SUDHL5 (cell line): ENCODE data around the genes OSM, SEC14L3, SEC14L6, TCN2, SMTN, PLA2G3 and RNF185.

- PRO-cap, result no peak
These were observed at the start of gene OSM for GRCh38 chr22:30266558-30267589. Gene OSM (minus strand): TSS chr22:30266851.

DNA sequence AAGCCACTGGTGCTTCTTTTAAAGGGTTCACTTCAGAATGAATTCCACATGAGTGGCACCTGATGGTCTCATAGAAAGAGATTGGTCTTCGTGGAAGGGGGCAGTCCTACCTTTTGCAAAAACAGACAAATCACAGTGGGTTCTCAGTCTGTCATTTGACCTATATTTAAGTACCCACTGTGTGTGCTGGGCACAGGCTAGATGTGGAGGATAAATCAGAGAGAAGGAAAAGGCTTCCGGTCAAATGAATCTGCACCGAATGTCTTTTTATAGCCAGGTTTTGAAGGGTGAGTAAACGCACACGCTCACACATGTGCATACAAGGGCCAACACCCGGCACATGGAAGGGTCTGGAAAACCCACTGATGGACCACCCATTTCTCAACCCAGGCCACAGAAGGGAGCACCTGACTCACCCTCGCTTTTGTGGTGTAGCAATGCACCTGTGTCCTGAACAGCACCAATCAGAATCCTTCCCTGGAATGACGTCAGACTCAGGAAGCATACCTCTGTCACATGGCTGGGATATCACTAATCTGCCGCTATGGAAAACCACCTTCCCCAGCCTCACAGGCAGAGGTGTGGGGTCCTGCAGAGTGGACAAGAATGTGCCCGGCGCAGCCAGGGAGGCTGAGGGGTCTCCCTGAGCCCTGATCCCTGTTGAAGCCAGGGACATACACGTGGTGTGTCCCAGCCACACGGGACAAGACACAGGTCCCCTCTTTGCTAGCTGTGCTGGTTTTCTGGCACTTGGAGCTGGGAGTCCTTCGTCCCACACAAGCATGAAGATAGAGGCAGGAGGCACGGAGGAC lies 8.9 kb upstream of the OSM start:
- PRO-cap, result no peak

DNA sequence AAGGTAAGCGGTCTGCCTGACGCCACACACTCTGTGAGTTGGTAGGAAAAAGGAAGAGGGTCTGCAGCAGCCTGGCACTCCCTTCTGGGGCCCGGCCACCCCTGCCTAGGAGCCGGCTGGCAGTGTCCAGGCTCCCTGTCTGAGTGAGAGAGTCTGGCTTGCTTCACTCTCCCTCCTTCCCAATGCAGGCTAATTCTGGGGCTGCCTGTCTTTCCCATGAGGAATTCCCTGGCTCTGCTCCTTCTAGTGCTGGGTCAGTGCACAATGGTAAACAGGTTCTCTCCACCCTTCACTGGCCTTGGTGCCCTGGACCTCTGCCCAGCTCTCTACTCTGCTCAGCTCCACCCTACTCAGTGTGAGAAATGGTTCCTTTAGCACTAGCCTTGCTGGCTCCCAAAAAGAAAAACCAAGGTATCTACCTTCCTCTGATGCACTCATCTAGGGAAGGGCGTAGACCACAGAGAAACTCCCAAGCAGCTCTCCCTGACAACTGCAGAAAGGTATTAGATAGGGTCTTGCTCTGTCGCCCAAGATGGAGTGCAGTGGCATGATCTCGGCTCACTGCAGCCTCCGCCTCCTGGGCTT lies 15.3 kb downstream of the TBC1D10A start:
- PRO-cap, result no peak

DNA sequence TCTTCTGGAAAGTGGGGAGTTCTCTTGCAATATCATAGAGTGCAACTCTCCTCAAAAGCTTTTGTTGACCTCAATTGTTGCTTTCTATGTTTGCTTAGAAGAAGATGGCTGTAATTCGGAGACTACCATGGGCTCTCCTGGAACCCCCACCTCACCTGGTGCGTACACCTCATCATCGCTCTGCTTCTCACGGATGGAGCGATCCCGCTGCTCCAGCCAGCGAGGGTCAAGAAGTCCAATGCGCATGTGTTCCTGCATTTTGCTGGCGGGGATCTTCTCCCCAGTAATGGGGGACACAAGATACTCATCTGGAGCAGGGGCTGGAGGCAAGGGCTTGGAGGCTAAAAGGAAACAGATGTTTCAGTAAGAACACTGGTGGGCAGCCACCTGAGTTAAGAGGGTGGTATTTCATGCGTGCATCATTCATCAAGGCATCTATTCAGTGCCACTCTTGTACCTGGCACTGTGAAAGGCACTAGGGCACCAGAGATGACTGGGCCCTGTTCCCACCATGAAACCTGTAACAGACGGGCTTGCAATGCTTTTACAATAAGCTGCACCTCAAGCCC lies 13.4 kb upstream of the TBC1D10A start:
- PRO-cap, result no peak

GRCh38 chr22:30375287-30375717 lies 11.9 kb downstream of the RNF215 start:
- PRO-cap, result no peak

- PRO-cap, result no peak
These were observed at the start of gene SEC14L3 for GRCh38 chr22:30471906-30472316. Gene SEC14L3 (minus strand): TSS chr22:30472017.

DNA sequence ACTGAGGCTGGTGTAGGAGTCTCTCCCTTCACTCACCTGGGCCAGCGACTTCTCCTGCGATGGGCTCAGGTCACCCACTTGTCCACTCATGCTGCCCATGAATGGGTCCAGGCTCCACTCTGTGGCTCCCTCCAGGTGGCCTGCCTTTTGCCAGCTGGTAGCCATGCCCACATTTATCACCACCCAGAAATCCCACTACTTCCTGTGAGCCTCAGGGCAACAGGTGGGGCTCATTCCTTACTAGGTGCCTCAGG lies at the start of gene SEC14L6:
Gene SEC14L6 (minus strand): TSS at position 149 of the 254 bp plus-strand sequence.
- PRO-cap, result no peak

DNA sequence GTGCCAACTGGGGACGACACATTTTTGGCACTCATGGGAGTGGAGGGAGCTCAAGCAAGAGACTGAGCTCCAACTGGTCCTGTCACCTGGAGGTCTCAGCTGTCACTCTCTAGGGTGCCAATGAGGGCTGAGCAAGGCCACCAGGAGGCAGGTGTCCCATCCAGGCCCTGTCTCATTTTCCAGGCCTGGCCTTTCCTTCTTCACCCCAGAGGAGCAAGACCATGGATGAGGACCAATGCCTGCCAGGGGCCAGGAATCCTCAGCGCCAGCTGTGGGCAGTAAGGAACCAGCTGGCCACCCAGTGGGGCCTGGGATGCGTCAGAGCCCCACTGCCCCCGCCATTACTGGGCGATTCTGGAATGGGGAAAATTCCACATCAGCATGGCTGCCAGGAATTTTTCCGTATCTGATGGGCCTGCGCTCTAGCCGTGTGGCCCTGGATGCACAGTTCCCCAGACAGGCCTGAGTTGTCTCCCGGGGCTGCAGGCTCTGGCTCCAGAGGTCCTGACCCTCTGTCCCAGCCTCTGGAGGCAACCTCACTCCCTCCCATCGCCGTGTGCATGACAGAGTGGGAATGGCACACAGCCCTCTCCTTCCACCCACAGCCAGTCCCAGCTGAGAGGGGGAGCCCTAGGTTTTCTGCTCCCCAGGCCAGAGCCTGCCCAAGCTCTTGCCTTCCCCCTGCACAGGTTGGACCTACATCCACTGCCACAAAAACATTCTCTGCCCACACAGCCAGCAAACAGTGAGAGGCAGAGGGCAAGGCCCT lies 784 bp upstream of the GAL3ST1 start:
- PRO-cap, result no peak

- PRO-cap, result no peak
These were observed at the start of gene TCN2 for GRCh38 chr22:30606367-30607420. Gene TCN2 (plus strand): TSS chr22:30607174.

DNA sequence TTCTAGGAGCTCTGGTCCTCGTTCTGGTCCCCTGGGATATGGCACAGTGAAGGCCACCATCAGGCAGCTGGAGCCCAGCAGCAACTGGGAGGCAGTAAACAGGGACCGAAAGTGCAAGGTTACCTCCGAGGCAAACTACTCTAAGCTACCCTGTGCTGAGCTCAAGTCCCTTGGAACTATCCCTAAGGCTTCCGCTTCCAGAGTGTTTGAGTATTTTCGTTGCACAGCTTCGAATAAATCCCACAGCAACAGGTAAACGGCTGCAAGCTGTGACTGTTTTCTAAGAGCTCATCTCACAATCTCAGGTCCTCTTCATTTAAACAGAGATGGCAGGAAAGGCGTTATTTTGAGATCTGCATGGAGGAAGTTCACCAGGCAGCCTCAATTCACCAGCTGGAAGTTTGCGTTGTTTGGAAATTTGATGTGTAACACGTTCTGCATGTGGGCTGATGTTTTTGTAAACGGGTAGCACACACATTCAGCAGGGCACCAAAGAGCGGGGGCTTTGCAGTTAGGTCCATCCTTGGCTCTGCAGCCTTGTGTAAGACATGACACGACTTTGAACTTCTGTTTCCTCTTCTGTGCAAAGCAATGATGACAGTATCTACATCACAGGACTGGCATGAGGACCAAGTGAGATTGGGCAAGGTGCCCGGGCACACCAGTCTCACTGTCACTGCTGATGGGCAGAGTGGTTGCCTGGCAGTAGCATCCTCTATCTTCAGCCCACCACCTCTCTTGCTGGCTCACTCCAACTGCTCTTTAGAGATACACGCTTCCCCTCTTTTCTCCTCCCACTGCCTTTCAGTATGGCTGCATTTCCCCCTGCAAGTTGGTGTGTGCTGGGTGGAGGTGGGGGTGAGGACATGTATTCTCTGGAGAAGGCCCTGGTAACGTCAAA lies 3.2 kb downstream of the TCN2 start:
- PRO-cap, result no peak

DNA sequence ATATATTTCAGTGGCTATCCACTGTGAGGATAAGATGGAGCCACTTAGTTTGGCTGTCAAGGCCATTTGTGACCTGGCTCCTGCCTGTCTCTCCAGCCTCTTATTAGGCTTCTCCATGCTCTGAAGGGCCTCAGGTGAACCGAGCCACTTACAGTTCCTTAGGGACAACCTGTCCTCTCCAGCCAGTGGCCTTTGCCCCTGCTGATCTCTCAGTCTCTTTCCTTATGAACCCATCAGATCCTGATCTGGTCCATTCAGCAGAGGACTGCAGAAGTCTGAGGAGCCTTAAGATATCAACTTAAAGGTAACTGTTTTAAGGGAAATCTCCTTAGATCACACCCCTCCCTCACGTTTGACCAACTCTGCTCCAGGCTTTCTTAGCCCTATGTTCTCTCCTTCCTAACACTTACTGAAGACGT lies 2.4 kb downstream of the DUSP18 start:
- PRO-cap, result no peak

DNA sequence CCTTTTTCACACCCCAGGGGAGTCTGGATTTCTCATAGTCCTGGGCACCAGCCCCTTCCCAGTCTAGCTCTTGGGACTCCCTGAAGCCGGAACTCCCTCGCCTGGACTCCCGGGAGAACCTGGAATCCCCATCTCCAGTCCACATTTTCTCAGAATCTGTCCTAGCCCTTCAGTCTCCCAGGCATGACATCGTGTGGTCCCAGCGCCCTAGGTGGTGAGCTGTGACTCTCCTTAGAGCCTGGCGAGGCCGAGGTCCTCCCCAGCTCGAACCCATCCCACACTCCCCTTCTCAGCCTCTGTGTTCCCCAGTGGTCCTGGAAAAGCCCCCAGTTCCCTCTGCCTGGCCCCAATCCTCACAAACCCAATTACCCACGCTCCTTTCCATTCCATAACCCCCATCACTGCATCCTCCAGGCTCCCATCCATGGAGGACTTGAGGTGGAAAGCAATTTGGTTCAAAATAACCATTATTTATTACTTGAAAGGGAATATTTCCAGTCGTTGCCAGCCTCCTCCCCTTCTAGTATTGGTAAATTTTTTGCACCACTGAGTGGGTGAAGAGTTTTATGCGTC lies 811 bp upstream of the DUSP18 start:
- PRO-cap, result no peak

DNA sequence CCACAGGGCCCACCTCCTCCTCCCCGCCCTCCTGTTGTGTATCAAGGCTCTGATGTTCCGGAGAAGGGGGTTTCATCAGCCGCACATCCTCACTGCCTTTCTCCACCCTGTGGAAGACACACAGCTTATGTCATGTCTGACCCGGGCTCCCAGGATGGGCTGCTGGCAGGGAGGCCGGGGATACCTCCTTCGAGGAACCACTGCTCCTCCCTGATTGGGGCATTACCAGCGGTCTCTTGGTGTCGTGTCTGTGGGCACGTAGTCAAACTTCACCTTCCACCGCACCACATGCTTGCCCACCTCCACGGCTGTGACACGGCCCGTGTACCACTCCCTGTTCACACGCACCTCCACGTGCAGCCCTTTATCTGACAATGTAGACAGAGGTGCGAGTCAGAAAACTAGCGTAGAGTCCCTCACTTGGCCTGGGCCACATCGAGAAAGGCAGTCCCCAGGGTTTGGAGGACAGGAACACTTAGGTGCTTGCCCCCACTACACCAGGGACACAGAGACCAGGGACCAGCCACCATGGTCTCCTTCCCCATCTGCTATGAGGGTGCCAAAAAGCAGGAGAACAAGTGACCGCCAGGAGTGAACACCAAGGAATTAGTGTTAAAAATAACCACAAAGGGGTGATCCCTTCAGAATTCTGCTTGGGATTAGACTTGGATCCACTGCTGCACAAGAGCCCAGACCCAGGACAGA lies 35.8 kb downstream of the MORC2 start:
- PRO-cap, result no peak

DNA sequence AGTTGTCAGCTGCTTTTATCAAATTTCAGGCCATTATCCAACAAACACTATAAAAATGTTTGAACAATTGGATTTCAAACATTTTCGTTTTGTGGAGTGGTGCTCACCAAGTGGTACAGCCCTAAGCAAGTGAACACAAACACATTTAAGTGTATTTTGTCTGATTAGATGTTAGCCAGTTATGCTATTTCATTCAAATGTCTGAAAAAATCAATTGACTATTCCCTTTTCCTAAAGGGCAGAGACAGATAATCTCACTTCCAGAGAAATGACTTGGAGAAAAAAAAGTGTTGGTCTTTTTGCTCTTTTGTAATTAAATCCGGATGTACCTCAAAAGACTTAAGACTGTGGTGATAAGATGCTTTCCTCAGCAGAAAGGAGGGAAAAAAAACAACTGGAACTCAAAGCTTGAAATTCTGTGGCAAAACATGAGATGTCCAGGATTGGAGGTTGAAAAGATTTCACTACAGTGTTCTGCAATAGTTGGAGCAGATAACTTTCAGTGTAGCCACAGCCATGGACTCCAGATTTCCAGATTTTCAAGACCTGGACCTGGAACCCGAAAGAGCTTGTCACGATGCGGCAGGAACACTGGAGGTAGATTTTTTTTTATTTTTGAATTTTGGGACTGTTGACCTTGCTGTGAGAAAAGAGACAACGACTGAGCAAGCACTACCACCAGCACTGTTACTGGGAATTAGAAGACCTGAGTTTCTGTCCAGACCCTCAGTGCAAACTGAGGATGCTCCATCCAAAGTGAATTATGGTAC lies 2.6 kb upstream of the MORC2 start:
- PRO-cap, result no peak

DNA sequence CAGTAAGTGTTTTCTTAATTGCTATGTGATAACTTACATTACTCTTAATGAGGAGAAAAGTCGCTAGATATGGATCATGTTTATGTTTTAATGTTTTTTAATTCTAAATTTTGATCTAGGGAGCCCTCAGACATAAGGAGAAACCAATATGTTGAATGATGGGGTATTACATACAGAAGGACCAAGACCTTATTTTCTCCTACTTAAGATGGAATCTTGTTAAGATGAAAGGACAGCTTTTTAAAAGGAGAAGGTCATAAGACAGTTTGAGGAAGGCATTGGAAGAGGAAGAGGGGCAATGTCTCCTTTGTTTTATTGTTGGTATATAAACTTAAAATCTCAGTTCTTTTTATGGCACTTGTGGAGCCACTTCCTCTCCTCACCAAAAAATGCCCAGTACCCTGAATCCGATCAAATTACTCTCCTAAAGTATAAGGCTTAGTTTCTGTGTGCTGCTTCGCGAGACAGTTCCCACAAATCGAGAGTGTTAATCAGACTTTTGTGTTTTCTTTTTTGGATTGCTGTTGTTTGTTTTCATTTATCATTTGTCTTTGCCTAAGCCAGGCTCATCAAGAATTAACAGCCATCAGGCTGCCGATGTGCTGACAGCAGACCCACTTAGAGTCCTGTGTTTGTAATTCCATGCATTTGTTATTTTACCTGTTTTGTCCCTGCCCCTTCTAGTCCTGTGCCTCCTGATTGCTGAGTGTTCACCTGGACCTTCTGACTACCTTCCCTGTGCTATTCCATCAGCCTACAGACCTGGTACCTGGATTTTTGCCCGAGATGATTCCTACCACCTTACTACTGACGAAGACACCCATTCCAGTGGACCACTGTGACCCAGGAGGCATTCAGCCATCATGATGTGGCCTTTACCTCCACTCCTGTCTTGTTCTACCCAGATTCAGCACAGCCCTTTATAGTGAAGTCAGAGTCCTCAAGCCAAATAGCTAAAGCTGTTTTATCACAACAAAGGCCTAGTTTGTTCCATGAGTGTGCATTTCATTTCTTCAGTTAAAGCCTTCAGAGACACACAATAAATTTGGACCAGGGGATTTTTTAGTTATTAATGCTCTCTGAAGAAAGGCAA lies 3.9 kb upstream of the MORC2 start:
- PRO-cap, result no peak

GRCh38 chr22:31080288-31081491 lies at the start of gene SMTN:
Gene SMTN (plus strand): TSS chr22:31081318.
- PRO-cap, result bidirectional peak, plus-strand start at chr22:31080922, minus-strand start at chr22:31080863; bidirectional peak, plus-strand start at chr22:31081318, minus-strand start at chr22:31081146

GRCh38 chr22:31083956-31085148 lies 3.2 kb downstream of the SMTN start:
- PRO-cap, result unidirectional peak, plus-strand start at chr22:31084448; bidirectional peak, plus-strand start at chr22:31084996, minus-strand start at chr22:31084866

GRCh38 chr22:31093559-31094669 lies 12.8 kb downstream of the SMTN start:
- PRO-cap, result no peak

DNA sequence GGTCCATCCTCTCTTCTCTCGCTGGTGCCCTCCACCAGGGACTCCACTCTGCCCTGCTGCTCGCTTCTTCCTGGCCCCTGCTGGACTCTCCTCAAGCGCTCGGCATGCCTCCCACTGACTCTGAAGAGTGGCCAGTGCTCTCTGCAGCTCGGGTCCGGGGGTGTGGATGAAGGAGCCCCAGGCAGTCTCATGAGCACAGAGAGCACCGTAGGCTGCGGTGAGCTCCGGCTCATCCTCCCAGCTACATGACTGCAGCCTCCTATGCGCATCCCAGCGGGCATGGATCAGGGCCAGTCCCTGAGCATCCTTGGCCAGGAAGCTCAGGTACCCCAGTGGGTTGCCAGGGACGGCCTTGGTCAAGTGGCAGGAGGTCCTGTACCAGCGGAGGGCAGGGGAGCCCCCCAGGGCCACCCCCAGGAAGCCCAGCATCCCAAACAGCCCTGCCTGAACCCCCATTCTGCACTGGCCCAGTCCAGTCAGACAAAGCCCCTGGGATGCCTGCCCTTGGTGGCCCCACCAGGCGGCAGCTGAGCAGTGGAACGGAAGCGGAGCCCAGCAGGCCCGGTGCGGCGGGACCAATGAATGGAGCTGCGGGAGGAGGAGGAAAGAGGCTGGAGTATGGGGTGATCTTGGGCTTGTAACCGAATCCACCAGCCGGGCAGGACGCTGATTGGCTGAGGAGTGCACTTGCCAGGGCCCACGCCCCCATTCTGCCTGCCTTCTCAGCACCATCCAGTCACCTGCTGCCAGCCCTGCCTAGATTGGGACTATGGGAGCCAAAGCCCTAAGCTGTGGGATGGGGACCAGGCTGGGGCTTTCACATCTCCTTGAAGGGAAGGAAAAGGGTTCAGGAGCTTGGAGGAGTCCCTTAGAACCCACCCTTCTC lies at the start of gene PLA2G3:
Gene PLA2G3 (minus strand): TSS at position 610 of the 886 bp plus-strand sequence.
- PRO-cap, result no peak

DNA sequence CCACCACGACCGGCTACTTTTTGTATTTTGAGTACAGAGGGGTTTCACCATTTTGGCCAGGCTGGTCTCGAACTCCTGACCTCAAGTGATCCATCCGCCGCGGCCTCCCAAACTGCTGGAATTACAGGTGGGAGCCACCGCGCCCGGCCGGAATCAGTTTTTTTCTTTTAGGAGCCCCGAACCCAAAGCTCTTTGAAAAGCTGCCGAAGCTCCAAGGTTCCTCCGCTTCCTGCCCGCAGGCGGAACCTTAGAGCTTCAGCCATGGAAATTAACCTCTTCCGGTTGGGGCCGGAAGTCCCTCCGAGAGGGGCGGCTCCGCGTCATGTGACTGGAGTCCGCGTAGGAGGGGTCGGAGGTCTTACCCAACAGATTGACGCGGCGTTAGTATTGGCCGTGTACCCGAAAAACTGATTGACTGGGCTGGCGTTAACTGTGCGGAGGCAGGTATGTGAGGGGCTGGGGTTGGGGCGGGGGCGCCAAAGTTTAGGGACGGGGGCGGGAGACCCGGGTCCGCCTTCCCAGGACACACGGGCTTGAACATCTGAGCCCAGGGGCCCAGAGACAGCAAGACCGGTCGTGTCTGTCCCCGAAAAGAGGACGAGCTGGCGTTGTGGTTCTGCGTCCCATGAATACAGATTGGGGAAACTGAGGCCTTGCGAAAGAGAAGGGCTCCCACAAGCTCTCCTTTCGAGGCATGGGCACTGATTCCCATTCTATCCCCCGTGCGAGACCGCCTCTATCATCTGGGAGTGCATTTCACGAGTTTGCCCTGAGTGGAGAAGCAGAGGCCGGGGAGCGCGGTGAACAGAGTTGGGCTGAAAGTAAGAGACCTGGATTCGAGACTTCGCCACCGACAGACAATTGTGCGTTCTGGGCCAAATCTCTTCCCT lies at the start of gene RNF185:
Gene RNF185 (plus strand): TSS at position 323 of the 890 bp plus-strand sequence.
- PRO-cap, result bidirectional peak, plus-strand start at position 323 of the sequence, minus-strand start at position 231 of the sequence